Spinal cord (tissue), 3 donors: ENCODE data around the gene LEMD1.

GRCh38 chr1:205306984-205307304 lies 14.6 kb downstream of the NUAK2 start:
- PRO-cap: no peak
- RAMPAGE, long total RNA: no peak

GRCh38 chr1:205374238-205375388 lies 17.9 kb upstream of the KLHDC8A start:
- PRO-cap: no peak
- RAMPAGE, long total RNA: no peak

DNA sequence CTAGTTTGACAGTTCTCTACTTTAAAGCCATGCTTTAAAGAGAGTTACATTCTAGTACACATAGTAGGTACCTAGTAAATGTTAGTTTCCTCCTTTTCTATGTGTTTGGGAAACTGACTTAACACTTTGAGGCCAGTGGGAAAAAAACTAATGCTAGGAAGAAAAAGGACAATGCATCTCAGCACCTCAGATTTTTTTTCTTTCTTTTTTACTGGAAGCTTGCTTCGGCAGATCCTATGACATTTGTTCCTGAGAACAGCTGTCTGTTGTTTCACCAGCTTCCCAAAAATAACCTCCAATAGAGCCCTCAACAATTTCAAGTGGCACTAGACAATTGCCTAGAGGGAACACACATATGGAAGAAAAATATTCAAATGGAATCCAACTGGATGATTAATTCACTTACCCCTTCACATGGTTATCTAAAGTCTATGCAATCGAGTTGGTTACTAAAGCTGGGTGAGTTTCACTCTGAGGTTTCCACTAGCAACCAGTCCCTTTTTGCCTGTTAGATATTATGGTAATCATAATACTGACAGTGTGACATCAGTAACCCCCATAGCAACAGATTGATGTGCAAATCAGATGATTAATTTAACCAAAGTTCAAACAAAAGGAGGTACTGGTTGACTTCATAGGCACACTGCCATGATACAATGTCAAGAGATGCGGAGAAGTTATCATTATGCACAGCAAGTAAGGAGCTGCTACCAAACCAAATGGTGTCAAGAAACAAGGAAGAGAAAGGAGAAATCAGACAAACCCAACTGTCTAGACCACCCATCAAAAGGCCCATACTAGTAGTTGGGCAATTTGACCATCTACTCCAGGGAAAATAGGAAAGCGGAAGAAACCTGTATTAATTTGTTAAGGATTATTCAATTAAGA lies at the start of gene LEMD1:
TSS of gene LEMD1 (minus strand) at position 473 of the 888 bp plus-strand sequence.
- PRO-cap: no peak
- RAMPAGE, long total RNA: no peak

DNA sequence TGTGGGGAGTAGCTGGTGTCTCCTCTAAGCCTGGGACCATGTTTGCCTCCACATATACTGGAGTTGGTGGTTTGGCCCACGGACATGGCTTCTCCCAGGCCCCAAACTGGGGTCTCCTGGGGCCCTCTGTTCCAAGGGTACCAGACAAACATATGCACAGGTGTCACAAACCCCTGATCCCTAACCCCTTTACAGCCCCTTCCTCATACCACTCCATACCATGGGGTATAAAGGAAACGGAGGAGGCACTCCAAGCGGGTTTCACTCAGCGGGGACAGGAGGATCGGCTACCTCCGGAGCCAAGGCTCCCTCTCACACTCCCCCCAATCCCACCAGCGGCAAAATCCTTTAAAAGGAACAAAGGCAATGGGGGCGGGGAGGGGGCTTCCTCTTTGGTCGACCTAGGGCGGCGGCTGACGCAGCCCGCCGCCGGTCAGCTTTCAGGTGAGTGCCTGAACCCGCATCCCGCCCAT lies 504 bp downstream of the BLACAT1 start:
- PRO-cap: no peak
- RAMPAGE, long total RNA: no peak

GRCh38 chr1:205477517-205478577 lies 22.0 kb upstream of the BLACAT1 start:
- PRO-cap: no peak
- RAMPAGE, long total RNA: no peak

DNA sequence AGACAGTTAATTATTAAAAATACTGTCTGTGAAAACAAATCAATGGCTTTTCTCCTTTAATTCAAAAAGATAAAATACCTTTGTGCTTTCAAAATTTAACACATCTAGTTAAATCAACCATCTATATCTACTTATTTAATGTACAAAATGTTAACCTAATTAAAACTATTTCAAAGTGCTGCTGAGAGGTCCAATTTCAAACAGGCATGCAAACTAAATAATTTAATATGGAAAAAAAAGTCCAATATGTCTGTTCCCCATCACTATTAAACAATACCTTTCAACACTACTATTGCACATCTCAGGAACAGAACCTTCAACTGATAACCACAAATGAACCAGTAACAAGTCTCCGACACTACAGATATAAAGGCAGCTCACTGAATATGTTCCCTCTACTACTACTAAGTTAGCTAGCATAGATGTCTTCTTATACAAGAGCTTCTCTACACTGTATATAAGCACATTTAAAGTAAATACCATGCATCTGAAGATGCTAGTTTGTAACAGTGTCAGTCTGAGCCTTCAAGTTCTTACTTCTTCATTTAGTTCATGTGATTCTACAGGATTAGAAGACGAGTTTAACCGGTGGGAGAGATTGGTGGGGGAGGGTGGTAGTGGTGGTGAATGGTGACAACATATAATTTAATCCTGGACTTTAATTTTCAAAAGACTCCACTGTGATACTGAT lies 17.4 kb downstream of the ELK4 start:
- PRO-cap: no peak
- RAMPAGE, long total RNA: no peak

DNA sequence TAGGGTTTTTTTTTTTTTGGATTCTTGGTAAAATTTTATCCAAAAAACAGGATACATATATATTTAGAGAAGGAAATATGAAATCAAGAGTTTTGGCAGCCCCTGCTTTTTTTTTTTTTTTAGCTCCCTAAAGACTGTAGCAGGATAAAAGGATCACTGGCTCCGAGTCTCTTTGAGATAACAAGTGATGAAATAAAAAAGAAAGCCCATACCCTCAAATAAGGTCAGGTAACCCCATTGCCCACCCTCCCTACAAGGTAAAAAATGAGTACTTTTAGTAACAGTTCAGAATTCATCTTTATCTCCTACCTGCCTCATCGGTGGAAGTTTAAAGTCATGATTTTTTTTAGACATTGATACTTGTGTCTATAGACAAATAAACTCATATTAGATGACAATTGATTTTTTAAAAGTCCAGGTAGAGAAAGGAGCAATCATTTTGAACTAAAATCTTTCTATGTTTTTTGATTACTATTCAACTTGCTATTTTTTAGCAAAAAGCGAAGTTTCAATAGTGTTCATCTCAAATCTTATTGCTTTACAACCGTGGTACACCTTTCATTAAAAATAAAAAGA lies 32.5 kb downstream of the NUCKS1 start:
- PRO-cap: no peak
- RAMPAGE, long total RNA: no peak

DNA sequence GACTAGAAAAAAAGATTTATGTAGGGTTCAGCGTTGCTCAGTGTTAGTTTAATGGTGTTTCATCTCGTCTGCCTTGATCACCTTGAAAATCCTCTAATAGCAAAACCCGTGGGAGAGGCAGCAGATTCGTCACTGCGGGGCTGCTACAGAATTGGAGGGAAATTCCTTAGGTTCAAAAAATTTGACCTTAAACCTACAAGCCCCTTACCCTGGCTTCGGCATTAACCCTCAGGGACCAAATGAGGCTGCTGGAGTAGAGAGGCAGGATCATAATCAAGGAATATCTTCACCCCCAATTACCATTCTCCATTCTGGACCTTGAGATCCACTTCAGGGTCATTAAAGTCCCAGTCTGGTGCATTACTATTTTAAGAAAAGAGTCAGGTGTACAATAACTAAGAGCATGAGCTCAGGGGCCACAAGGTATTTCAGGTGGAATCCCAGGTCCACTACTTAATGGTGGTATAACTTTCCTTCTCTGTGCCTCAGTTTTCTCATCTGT lies 561 bp upstream of the NUCKS1 start:
- PRO-cap: no peak
- RAMPAGE, long total RNA: no peak

GRCh38 chr1:205810071-205811280 lies 2.5 kb downstream of the SLC41A1 start:
- PRO-cap: no peak
- RAMPAGE, long total RNA: no peak

DNA sequence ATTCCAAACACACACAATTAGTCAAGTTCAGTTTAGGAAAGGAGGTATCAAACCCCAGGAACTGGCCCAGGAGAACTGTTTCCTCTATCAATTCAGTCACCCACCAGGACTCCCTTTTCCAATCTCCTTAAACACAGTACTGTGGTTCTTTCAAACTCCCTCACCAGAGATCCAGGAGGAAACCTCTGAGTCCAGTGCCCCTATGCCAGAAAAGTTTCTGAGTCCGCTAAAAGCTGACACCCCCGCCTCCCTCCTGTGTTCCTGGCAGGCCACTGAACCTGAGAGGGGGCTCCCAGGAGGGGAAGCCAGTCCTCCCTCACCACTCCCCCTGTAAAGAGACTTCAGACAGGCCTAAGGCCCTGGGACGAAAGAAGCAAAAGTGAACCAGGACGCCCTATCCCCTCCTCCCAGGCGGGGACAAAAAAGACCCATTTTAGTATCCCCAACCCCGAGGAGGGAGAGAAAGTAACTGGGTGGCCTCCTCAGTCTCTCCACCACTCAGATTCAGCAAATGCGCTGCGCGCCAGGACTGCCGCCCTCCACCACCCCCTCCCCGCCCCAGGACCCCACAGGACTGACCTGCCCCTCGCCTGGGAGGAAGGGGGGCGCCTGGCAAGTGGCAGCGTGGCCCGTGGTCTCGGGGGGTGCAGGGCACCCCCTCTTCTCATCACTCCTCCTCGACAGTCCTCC lies 624 bp downstream of the SLC41A1 start:
- PRO-cap: no peak
- RAMPAGE, long total RNA: no peak

- PRO-cap: no peak
- RAMPAGE, long total RNA: no peak
Observed at GRCh38 chr1:206034399-206035399, 11.0 kb upstream of the CTSE start.

DNA sequence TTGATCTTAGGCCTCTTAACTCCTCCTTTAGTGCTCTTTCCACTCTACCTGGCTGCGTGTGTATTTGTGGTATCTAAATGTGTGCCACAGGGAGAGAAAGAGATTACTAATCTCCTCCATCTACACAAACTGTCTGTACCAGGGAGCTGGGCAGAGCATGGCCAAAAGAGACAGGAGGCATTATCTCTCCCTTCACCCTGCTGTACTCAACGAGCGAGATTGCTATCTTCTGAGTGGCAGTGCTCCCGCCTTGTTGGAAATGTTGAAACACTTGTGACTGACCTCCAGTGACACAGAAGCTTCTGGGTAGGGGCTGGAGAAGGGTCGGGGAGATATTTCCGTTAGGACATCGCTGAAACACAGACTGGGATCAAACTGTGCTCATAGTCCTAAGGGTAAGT lies 30.3 kb downstream of the RHEX start:
- PRO-cap: no peak
- RAMPAGE, long total RNA: no peak

GRCh38 chr1:206467467-206468710 lies 2.4 kb upstream of the IKBKE start:
- PRO-cap: no peak
- RAMPAGE, long total RNA: no peak

GRCh38 chr1:206503915-206504626 lies 3.3 kb upstream of the RASSF5 start:
- PRO-cap: no peak
- RAMPAGE, long total RNA: no peak

- PRO-cap: no peak
- RAMPAGE, long total RNA: no peak
Observed at GRCh38 chr1:206568727-206569533, 43.3 kb downstream of the EIF2D start.

- PRO-cap: no peak
- RAMPAGE, long total RNA: no peak
Observed at GRCh38 chr1:206585058-206585557, 27.2 kb downstream of the EIF2D start.

- PRO-cap: no peak
- RAMPAGE, long total RNA: no peak
Observed at GRCh38 chr1:206588820-206589750, 23.2 kb downstream of the EIF2D start.

GRCh38 chr1:206608395-206608780 lies 3.9 kb downstream of the EIF2D start:
- PRO-cap: no peak
- RAMPAGE, long total RNA: no peak

DNA sequence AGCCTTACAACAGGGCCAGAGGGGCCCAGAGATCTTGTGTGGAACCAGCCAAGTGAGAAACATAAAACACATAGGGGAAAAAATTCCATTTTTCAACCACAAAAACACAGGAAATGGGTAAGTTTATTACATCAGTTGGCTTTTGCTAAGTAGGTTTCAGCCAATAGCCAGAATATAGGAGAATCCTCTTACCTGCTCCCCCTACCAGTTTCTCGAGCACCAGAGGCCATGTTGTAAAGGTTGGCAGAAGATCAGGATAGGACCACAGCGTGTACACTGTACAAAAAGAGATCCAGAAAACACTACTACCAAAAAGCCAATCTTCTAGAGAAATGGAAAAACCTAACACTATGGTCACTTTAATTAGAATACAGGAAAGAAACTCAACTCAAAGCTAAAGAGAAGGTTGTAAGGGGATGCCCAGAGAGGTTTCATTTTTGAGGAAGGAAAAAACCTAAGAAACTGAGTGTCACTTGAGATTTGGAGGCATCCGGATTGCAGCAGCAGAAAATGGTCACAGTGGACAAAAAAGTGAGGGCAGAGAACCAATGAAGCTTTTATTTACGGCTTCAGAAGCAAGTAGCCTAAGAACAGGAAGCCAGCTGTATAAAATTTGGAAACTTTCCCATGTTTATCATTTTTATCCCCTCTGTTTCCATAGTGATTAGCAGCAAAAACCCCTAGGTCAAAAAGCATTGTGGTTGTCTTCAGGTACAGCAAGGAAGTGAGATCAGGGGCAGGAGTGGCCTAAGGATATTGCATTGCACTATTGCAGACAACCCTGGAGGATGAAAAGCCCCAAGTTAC lies 2.9 kb downstream of the EIF2D start:
- PRO-cap: no peak
- RAMPAGE, long total RNA: no peak

- PRO-cap: no peak
- RAMPAGE, long total RNA: no peak
Observed at GRCh38 chr1:206634169-206634717, 1.1 kb upstream of the DYRK3 start.